Measurements from ENCODE around the gene ABITRAM.

DNA sequence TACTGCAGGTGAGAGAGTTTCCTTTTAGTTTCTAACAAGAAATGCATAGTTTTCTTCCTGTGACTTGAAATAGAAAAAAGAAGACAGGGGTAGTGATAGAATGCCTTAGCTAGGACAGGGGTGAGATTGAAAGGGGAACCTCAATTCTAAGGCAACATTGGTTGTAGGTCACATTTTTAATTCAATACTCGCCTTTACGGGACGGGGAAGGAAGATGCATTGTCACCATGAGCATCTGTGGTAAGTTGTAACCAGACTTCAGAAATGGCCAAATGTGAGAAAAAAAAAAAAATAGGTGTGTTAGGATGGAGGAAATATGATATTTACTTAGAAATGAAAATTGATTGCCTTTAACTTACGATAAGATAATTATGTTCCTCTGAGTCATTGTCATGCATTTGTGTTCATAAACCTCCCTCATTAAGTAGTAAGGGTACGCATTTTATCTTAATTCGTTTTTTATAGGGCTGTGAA is 103.4 kb upstream of the KLF4 start:
- PRO-cap: no peak

DNA sequence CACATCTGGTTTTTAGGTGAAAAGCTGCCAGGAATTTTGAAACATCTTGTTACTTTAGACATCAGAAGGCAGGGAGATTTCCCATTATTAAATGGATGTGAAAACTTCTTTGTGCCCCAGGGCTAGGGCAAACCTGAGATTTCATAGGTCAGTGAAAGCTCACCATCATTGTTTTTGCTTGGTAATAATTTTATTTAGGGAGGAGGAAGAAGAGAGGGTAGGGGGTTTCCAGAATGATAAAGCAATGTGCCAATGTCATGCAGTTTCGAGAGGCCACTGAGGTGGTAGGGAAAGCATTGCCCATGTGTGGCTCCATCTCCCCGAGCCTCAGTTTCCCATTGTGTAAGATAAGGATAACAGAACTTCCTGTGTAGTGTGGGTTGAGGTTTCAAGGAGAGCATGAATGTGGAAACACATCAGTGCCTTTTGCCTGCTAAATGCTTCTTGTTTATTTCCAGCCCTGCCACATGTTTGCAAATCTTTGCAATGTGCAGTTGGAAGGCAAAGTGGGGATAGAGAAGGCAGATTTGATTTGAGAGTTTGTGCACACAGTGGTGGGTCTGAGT is 147.3 kb upstream of the KLF4 start:
- PRO-cap: no peak

DNA sequence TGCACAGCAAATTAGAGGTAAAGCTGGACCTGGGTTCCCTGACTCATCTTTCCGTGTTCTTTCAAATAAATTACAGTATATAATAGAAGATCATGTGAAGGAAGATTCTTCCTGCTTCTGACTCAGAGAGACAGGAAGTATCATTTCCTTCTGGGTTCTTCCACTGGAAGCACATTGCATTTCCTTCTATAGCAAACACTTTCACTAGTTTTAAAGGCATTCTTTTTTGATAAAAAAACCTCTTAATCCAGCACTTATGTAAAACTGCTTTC is 566.6 kb upstream of the KLF4 start:
- PRO-cap: no peak

- PRO-cap: bidirectional peak, plus-strand start at chr9:108934415, minus-strand start at chr9:108934387
Measured at GRCh38 chr9:108934211-108935068, at the start of gene ABITRAM. Gene ABITRAM (plus strand): TSS chr9:108934400.

GRCh38 chr9:109011954-109013001 is 1.0 kb downstream of the CTNNAL1 start:
- PRO-cap: no peak

DNA sequence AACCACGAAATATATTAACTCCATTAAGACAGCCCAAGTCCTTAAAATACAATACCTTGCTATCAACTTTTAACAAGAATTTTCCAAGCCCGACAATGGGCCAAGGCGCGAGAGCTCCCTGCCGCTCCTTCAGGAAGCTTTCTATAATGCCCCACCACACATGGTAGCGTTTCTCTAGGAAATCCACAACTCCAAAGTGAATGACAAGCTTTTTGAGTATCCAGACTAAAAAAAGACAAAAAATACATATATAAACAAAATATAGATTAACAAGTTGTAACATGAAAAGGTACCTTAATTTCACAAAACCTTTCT is 32.7 kb downstream of the TMEM245 start:
- PRO-cap: no peak

GRCh38 chr9:109094298-109094861 is 25.4 kb downstream of the TMEM245 start:
- PRO-cap: no peak

- PRO-cap: no peak
Measured at GRCh38 chr9:109304268-109304845, 16.5 kb downstream of the EPB41L4B start.

DNA sequence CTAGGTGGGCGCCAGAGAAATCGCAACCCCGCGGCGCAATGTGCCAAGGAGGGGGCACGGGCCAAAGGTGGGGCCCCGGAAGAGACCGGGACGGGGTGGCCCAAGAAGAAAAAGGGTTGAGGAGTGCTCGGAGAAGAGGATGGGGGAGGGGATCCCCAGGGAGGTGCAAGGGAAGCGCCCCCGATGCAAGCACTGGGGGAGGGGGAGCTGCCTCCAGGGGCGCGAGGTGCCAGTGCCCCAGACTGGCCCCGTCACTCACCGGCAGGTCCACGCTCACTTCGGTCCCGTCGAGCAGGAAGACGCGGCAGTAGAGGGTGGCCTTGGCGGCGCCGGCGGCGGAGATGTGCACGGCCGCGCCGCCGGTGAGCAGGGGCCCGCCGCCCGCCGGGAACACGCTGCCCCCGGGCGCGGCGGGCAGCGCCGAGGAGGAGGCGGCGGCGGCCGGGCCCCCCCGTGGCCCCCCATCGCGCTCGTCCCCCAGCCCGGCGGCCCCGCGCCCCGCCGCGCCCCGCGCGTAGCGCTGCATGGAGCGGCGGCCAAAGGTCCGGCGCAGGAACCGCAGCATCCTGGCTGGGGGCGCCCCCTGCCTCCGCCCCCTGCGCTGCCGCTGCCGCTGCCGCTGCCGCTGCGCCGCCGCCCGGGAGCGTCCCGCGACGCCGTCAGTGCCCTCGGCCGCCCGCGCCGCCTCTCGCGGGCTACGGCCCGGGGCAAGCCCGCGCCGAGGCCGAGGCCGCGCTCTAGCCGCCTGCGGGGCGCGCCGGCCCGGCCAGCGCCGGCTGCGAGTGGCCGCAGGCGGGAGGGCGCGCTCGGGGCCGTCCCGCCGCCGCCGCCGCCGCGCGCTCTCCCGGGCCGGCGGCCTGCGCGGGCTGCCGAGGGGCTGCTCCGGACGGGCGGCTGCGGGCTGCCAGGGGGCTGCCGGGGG is 716 bp downstream of the EPB41L4B start:
- PRO-cap: no peak

GRCh38 chr9:109345169-109345817 is 24.4 kb upstream of the EPB41L4B start:
- PRO-cap: no peak

- PRO-cap: no peak
Measured at GRCh38 chr9:109506017-109506529, 8.0 kb upstream of the PTPN3 start.

DNA sequence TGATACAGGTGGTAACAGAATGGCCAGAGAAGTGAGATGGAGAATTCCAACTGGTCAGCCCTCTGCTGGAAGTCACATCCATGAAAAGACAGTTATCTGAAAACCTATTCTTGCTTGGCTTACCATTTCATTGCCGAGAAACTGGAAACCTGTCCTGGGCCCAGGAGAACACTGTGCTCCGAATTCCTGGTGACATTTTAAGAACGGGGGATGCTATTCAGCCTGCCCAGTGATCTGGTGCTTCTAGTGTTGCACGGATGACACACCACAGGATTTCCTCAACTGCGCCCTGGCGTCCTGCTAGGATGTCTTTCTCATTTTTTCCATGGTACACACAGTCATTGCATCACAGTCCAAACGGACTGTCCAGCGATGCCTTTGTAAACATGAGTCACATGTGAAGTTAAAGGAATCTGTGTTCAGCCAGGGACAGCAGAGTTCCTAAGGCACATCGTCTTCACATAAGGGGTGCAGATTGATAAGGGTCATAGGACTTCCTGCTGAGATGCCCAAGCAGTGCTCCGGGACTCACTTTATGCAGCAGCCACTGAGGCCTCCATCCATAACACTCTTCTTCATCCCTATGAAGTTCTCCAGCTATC is 9.2 kb upstream of the PTPN3 start:
- PRO-cap: no peak

DNA sequence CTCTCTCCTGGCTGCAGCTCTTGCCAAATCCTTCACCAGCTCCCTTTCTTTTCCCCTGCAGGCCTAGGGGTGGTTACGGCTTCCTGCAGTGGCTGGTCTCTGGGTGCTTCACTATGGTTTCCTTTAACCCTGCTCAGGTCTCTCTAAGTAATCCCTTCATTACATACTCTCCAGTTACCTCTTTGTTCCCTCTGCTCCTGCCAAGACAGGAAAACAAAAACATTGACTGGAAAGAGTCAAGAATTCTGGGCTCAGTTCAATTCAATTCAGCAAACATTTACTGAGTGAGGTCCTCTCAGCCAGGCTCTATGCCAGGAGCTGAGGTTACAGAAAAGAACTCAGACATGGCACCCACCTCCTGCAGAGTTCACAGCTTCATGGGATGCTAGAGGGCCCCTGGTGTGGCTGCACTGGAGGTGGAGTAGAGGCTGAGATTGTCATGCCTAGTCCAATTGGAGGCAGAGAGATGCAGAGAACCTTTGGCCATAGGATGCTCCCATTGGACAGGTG is 19.9 kb upstream of the PTPN3 start:
- PRO-cap: no peak

GRCh38 chr9:109705401-109705938 is 74.5 kb upstream of the PALM2AKAP2 start:
- PRO-cap: no peak

DNA sequence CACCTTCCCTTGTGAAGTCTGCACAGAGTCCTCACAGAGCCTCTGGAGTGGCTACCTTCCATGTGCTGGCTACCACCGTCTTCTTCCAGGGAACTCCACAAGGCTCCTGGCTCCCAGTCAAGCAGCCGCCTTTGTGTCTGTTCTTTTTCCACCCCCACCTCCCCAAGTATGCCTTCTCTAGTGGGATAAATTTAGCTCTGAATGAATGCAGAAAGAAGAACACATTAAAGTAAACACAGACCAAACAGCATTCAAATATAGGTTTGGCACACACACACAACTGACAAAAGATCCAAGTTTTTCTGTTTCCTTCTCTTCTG is 7.8 kb upstream of the PALM2AKAP2 start:
- PRO-cap: no peak

GRCh38 chr9:109795447-109796032 is 15.5 kb downstream of the PALM2AKAP2 start:
- PRO-cap: no peak

DNA sequence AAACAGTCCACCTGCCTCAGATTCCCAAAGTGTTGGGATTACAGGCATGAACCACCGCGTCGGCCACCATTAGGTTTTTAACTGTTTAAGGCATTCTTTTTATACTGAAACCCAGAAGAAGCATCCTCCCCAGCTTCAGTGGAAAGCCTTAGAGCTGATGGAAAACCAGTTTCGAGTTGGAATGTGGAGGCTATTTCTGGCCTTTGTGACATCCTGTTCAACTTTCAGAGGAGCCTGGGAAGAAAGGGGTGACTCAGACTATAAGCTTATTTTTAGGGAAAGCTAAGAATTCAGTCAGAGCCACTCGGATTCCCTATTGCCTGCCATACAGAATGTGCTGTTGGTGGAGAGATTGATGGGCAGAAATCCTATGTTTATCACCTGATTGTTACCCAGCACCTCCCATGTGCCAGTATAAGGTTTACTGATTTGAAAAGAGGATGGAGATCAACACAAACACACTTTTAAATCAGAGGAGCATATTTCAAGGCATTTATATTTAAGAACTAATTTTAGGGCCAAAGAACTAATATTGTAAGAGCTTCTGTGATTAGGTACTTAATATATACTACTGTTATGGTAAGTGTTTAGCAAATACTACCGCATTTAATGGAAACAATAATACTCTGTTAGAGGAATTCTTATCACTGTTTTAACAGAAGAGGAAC is 19.9 kb downstream of the PALM2AKAP2 start:
- PRO-cap: no peak

- PRO-cap: no peak
Measured at GRCh38 chr9:109887102-109887529, 107.1 kb downstream of the PALM2AKAP2 start.

- PRO-cap: no peak
Measured at GRCh38 chr9:109910527-109910986, 130.6 kb downstream of the PALM2AKAP2 start.

DNA sequence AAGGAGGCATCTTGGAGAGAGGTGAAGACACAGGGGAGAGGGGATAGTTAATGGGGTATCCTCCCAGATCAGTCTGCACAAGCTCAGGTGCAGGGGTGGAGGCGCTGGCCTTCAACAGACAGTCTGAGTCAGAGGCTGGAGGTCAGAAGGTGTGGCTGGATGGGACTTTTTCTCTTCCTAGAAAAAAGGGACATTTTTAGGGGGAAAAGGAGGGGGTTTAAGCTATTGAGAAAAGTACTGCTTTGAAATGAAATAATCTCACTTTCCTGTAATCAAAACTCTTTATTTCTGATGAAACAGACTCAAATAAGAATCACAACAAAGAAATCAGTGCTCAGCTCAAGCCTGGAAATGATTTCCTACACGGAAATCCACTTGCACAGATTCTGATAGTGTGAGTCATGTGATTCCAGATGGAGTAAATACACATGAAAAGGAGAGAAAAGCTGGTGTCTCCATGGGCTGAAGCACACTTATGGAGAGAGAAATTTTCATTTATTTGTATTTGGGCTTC is 131.0 kb downstream of the PALM2AKAP2 start:
- PRO-cap: no peak

All from REH cell (cell line).